Mesangial cell (primary cell): ENCODE results near the gene ZSWIM6.

DNA sequence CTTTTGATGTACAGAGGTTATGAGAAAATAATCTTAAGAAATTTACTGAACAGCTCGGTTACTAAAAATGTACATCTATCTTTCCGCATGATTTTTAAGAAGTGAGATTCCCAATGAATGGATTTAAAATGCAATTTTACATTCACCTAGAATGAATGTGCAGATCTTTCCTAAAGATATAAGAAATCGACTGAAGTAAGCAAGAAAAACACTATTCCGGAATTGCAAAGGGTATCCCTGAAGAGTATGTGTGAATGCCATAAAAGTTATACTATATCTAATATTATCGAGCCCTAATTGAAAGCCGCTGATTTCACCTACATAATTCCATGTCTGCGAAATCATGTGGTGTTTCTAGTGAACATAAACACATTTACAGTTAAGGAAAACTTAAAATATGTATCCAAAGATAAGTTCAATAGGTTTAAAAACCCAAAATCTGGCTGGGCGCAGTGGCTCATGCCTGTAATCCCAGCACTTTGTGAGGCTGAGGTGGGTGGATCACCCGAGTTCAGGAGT lies 562.6 kb downstream of the RAB3C start:
- RAMPAGE, long total RNA, result no peak

DNA sequence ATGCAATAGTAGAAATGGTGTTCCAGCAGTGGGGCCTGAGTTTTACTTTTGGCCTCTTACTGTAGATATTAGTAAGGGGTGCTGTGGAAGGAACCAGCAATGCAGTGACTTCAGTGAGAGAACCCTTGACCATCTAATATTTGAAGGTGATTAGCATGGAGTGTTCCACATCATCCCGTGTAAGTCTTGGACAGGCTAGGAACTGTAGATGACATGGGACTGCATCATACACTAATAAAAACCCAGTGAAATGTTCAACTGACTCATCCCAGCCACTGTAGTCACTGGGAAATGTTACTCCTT lies 610.9 kb downstream of the RAB3C start:
- RAMPAGE, long total RNA, result no peak

- RAMPAGE, long total RNA, result no peak
Measured at GRCh38 chr5:59543427-59543841, 350.1 kb downstream of the PDE4D start.

- RAMPAGE, long total RNA, result no peak
Measured at GRCh38 chr5:59565292-59566080, 328.0 kb downstream of the PDE4D start.

- RAMPAGE, long total RNA, result no peak
Measured at GRCh38 chr5:59578512-59579230, 314.9 kb downstream of the PDE4D start.

DNA sequence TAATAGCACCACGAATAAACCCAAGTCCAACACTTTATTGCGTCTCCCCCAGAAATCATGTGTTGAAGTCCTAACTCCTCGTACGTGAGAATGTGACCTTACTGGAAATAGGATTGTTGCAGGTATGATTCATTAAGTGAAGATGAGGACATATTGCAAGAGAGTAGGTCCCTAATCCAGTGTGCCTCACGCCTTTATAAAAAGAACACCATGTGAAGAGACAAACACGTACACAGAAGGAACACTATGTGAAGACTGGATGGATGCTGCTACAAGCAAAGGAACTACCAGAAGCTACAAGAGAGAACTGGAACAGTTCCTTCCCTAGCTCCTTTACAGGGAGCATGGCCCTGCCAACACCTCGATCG lies 276.2 kb downstream of the PDE4D start:
- RAMPAGE, long total RNA, result no peak

DNA sequence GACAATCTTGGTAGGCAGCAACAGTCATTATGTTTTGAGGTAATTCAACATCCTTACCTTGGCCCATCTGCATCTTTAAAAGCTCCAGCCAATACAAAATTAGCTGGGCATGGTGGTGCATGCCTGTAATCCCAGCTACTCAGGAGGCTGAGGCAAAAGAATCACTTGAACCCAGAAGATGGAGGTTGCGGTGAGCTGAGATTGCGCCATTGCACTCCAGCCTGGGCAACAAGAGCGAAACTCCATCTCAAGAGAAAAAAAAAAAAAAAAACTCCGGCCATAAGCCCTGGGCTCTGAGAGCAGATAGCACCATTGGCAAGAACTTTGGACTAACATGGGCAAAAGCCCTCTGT lies 65.2 kb downstream of the DEPDC1B start:
- RAMPAGE, long total RNA, result no peak

- RAMPAGE, long total RNA, result no peak
Measured at GRCh38 chr5:61328163-61328696, 3.8 kb upstream of the ZSWIM6 start.

DNA sequence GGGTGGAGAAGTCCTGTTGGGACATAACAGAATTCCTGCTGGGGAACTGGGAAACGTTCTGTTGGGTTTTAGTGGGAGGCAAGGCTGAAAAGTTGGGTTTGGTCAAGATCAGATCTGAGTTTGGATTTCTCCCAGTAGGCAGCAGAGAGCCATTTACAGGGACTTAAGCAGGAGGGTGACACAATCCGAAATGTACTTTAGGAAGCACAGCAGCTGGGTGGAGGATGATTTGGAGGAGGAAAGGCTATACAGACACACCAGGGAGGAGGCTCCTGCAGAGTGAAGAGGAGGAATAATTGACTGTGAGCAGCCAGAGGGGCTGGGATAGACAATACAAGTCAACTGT lies 3.1 kb upstream of the ZSWIM6 start:
- RAMPAGE, long total RNA, result no peak

DNA sequence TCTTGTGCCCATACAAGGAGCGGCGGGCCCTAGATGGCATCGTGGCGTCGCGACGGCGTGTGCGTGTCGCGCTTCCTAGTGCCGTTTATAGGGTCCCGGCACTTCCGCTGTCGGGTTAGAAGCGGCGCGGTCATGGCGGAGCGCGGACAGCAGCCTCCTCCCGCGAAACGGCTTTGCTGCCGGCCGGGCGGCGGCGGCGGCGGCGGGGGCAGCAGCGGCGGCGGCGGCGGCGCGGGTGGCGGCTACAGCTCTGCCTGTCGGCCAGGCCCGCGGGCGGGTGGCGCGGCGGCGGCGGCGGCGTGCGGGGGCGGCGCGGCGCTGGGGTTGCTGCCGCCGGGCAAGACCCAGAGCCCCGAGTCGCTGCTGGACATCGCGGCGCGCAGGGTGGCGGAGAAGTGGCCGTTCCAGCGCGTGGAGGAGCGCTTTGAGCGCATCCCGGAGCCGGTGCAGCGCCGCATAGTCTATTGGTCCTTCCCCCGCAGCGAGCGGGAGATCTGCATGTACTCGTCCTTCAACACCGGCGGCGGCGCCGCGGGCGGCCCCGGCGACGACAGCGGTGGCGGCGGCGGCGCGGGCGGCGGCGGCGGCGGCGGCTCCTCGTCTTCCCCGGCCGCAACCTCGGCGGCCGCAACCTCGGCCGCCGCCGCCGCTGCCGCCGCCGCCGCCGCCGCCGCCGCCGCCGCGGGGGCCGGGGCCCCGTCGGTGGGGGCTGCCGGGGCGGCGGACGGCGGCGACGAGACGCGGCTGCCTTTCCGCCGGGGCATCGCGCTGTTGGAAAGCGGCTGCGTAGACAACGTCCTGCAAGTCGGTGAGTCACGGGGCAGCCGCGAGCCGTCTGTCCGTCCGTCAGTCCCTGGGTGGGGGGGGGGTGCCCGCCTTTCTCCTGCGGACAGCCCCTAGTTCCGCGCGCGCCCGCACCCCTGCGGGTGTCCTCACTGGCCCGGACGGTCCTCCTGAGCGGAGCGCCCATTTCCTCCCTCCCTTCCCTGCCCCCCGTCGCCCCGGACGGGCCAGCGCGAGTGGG lies at the start of gene ZSWIM6:
TSS of gene ZSWIM6 (plus strand) at position 118 of the 1,024 bp plus-strand sequence.
- RAMPAGE, long total RNA, result no peak

DNA sequence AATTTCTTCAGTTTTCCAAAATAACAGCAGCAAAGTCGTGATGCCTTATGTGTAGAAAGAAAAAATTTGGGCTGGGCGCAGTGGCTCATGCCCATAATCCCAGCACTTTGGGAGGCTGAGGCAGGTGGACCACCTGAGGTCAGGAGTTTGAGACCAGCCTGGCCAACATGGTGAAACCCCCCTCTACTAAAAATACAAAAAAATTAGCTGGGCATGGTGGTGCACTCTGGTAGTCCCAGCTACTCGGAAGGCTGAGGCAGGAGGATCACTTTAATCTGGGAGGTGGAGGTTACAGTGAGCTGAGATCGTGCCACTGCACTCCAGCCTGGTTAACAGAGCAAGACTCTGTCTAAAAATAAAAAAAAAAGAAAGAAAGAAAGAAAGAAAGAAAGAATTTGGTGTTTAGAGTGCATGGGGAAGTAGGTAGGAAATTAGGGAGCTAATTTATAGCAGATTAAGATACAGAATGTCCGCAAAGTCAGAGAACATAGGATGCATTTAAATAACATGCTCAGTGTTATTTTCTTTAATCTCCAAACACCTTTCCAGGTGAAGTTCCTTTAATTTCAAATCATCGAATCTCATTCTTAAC lies 50.5 kb downstream of the ZSWIM6 start:
- RAMPAGE, long total RNA, result no peak

DNA sequence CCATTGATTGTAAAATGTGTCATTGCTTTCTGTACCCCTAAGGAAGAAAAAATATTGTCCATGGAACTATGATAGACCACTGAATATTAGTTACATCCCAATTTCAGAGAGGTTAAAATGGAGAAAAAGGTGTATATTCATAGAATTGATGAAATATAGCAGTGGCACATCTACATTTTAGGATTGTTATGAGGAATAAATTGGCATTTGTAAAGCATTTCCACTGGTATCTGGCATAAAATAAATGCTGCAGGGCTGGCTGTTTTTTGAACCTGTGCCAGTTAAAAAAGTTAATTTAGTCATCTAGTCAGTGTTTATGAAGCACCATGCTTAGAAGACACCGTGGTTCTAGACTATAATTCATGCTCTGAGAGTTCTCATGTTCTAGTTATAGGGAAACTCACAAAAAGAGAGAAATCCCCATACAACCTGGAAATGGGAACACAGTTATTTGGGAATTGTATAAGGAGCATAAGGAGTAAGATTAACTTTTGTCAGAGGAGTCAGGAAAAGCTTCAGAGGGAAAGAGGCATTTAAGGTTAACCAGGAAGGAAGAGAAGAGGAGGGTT lies 93.2 kb downstream of the ZSWIM6 start:
- RAMPAGE, long total RNA, result no peak

- RAMPAGE, long total RNA, result no peak
Measured at GRCh38 chr5:61544610-61545398, 212.7 kb downstream of the ZSWIM6 start.

GRCh38 chr5:62268021-62268368 lies 38.0 kb upstream of the KIF2A start:
- RAMPAGE, long total RNA, result no peak

DNA sequence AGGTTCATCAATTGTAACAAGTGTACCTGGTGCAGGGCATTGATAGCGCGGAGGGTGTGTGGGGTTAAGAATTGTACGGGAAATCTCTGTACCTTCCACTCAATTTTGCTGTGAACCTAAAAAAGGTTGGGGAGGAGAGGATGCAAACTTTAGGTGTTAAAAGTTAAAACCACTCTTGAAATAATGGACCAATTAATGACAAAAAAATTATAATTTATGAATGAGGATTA lies 10.6 kb downstream of the KIF2A start:
- RAMPAGE, long total RNA, result no peak

GRCh38 chr5:62432058-62432669 lies 19.6 kb downstream of the IPO11 start:
- RAMPAGE, long total RNA, result no peak

DNA sequence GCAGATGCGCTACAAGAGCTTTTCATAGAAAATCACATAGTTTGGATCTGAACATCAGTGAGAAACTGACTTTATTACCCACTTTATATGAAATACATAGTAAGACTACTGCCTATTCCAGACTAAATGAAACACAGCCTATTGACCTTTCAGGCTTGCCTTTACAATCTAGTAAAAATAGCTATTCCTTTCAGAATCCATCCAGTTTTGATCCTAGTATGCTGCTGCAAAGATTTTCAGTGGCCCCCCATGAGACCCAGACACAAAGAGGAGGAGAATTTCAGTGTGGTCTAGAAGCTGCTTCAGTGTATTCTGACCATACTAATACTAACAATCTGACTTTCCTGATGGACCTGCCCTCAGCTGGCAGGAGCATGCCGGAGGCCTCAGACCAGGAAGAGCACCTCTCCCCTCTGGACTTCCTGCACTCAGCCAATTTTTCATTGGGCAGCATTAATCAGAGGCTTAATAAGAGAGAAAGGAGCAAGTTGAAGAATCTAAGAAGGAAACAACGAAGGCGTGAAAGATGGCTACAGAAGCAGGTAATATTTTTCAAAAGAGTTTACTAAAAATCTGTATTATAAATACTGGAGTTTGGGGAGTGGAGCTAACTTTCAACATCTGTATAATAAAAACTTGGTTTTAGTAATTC lies 48.5 kb downstream of the RNF180 start:
- RAMPAGE, long total RNA, result no peak

- RAMPAGE, long total RNA, result no peak
Measured at GRCh38 chr5:64896302-64896723, 127.6 kb downstream of the CWC27 start.

- RAMPAGE, long total RNA, result no peak
Measured at GRCh38 chr5:65038225-65038582, 269.5 kb downstream of the CWC27 start.

- RAMPAGE, long total RNA, result no peak
Measured at GRCh38 chr5:65101472-65102144, 332.9 kb downstream of the CWC27 start.